Measurements from ENCODE around the gene LECT2.

DNA sequence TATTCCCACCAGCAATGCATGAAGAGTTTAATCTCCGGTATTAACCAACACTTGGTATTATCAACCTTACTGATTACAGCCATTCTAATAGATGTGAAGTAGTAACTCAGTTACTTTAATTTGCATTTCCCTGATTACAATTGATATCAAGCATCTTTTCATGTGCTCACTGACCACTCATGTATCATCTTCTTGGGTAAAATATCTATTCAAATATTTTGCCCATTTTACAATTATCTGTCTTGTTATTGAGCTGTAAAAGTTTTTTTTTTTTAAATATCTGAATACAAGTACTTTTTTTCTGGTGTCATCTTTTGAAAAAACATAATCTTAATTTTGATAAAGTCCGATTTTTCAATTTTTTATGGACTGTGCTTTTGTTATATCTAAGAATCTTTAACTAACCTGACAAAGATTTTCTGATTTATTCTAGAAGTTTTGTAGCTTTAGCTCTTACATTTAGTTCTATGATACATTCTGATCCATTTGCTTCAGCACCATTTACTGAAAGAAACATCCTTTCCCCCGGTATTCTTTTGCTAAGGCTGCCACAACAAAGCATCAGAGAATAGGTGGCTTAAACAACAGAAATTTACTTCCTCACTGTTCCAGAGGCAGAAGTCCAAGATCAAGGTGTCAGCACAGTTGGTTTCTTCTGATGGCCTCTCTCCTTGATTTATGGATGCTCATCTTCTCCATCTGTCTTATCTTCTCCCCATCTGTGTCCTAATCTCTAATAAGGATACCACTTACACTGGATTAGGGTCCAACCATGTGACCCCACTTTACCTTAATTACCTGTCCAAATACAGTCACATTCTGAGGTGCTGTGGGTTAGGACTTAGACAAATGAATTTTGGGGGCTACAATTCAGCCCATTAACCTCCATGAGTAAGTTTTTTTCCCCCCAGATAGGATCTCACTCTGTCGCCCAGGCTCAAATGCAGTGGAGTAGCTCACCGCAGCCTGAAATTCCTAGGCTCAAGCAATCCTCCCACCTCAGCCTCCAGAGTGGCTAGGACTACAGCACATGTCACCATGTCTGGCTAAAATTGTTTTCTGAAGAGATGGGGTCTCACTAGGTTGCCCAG is 22.7 kb downstream of the PPP2CA start:
- PRO-cap, result no peak

GRCh38 chr5:134371930-134372435 is 614 bp downstream of the UBE2B start:
- PRO-cap, result bidirectional peak, plus-strand start at chr5:134372223, minus-strand start at chr5:134372107

DNA sequence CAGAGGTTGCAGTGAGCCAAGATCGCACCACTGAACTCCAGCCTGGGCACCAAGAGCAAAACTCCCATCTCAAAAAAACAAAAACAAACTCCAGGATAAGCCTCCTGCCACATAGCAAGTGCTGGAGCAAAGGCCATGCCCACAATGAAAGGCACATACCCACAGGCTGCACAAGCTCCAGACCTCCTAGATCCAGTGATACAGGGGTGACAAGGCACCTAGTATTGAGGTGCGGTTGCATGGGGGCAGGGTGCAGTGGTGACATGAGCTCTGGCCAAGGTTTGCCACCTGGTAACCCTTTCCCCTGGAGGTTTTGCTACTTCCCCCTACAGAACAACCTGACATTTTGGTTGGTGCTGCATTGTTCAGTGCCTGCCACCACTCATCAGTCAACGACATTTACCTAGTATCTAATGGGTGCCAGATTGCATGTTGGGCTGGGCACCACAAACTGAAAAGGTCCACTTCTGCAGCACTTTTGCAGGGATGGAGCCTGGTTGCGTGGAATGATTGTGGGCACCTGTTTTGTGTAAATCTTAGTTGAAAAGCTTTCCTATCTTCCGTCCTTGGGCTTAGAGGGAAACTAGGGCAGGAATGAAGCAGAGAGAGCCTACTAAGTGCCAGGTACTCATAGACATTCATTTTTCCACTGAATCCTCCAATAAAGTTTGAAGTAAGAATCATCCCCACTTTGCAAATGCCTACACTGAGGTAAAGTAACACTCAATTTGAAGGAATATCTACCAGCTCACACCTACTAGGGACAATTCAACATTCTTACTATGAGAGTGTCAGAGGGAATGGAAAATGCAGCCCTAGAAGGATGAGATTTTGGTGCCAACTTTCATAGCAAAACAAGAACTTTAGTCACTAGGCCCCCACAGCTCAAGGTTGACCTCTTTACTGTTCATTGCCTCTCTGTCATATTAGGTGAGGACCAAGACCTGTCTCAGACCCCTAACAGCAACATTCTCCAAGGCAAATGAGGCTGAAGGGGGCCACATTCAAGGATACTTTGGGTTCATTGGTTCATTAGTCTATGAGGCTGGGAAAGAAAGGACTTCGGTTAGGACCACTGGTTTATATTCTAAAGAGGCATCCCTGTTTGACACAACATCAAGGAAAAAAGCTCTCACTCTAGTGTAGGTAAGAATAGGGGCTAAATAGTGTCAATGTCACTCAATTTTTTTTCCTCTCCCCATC is 14.1 kb downstream of the CDKN2AIPNL start:
- PRO-cap, result no peak

DNA sequence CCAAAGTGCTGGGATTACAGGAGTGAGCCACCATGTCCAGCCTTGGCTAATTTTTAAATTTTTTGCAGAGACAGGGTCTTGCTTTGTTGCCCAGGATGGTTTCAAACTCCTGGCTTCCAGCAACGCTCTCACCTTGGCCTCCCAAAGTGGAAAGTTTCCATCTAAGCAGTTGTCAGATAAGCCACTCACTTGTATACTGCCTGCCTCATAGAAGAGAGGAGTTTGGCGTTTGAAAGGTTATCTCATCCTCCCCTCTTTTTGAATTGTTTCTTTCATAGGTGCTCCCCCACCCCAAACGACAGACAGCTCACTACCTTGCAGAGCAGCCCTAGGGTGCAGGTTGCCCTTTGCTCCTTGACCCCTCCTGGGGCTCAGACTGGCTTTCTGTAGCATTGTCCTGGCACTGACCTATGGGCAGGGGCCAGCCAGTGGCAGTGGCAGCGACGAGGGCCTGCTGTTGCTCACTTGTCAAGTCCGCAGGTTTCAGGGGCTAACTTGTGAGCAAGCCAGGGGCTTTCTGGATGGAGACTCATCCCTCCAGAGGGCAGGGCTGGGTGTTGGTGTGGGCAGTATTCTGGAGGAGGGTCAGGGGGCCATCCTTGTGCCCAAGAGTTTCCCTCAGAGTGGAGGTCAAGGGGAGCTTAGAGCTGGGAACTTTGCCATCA is 53.2 kb upstream of the CDKN2AIPNL start:
- PRO-cap, result no peak

DNA sequence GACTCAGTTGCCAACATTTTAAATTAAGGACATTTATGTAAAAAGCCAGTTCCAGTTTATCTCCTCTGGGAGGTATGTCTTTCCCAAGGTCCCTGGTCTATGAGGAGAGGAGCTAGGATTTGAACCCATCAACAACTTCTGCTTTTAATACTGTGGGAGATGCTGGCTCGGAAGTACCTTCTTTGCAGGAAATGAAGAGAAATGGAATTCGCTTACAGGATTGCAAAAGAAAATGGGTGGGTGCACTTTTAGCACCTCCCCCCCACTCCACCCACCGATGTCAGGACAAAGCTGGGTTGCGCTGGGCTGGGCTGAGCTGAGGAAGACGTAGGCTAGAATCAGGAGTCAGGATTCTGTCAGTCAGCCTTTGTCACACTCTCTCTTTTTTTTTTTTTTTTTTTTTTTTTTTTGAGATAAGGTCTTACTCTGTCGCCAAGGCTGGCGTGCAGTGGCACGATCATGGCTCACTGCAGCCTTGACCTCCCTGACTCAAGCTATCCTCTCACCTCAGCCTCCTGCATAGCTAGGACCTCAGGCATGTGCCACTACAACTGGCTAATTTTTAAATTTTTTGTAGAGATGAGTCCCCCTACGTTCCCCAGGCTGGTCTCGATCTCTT is 8.0 kb downstream of the JADE2 start:
- PRO-cap, result no peak

GRCh38 chr5:134592375-134592968 is 40.2 kb downstream of the SAR1B start:
- PRO-cap, result no peak

GRCh38 chr5:134873897-134874105 is 370 bp upstream of the TXNDC15 start:
- PRO-cap, result no peak

- PRO-cap, result no peak
Measured at GRCh38 chr5:134913109-134913750, 8.3 kb downstream of the PCBD2 start.

- PRO-cap, result no peak
Measured at GRCh38 chr5:135025914-135027328, 7.6 kb downstream of the PITX1 start.

DNA sequence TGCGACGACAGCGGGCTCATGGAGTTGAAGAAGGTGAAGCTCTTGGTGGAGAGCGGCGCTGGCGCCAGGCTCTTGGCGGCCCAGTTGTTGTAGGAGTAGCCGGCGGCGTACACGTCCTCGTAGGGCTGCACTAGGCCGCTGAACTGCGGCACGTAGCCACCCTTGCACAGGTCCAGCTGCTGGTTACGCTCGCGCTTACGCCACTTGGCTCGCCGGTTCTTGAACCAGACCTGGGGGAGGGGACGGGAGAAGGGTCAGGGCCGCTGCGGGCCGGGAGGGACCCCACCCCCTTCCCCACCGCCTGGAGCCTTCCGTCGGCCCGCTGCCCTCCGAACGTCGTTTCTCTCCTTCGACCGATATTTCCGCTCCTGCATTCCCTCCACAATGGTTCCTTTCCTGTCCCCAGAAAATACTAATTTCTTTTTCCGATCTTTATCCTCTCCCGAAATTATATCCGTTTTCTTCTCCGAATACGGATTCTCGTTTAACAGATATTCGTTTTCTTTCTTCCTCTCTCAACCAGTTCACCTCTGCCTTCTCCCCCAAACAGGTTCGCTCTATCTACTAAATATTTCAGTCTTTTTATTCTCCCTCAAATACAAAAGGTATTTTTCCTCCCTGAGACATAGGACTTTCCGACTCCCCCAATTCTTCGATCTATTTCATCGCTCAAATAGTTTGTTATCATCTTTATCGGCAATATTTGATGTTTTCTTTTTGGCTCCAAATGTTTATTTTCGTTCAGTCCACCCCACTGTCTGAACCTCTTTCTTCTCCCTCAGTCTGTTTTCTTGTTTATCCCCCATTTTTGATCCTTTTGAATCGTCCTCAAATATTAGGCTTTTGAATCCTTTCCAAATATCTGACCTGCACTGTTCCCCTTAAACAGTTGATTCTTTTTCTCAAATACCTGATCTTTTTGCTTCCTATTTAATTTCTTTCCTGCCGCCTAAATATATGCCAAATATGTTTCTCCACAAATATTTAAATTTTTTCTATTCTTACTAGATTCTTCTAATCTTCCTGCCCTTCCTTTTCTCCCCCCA is 4.6 kb downstream of the PITX1 start:
- PRO-cap, result no peak

DNA sequence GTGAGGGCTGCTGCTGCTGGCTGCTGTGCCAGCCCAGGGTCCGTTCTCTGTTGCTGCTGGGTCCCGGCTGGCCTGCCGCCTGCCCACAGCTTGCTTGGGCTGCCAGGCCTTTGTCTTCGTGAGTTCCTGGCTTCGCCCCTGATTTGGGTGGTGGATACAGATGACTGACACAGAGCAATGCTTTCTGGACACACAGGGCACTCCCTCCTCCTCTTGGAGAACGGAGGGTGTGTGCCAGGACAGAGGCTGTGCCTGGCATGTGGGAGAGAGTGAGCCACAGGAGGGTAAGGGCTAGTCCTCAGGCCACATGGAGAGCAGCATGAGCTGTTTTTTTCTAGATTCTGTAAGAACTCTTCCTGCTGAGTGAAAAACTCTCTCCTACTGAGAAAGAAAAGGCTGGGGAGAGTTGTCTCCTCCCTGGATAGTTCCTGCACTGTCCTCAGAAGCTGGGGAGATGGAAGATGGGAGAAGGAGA is 166.0 kb downstream of the MACROH2A1 start:
- PRO-cap, result no peak

- PRO-cap, result no peak
Measured at GRCh38 chr5:135359997-135360999, 38.7 kb downstream of the MACROH2A1 start.

GRCh38 chr5:135366894-135367093 is 32.2 kb downstream of the MACROH2A1 start:
- PRO-cap, result no peak

GRCh38 chr5:135433529-135434053 is 13.6 kb downstream of the DCANP1 start:
- PRO-cap, result no peak

GRCh38 chr5:135954723-135955443 is at the start of gene LECT2:
Gene LECT2, minus strand, starts transcription at chr5:135954983.
- PRO-cap, result no peak

- PRO-cap, result no peak
Measured at GRCh38 chr5:135977226-135978120, 22.7 kb upstream of the LECT2 start.

DNA sequence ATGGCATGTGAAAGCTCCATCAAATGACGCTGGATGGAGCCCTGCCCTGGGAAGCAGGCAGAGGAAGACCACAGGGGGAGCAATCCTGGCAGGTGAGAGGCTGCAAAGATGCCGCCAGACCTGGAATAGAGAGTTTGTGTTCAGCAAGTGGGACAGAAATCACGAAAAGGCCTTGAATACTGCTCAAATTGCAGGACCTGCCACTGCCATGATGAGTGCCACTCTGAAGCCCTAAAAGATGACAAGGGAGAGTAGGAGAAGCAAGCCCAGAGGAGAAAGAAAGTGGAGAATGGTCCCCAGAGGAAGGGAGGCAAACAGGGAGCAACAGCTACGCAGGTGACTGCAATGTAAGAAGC is 30.7 kb upstream of the TGFBI start:
- PRO-cap, result no peak

DNA sequence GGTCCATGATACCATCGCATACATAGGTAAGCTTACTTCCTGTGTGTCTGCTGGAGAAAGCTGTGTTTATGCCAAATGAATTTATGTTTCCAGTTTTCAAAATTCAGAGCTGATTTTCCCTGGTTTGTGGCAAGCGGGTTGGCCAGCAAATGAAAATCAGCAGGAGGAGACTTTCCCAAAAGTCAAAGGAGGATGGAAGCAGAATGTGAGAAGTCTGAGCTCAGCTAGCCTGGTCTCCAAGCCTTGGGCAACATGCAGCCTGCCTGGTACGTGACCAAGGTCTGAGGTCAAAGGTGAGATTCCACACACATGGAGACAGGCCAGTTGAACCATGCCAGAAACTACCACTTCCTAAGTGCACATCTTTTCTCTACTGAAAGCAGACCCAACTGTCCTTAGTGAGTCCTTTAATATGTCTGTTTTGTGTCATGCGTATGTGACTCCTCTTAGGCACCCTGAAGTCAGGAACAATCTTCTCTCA is 10.0 kb upstream of the TGFBI start:
- PRO-cap, result no peak

- PRO-cap, result no peak
Measured at GRCh38 chr5:136031017-136031569, 2.3 kb downstream of the TGFBI start.

DNA sequence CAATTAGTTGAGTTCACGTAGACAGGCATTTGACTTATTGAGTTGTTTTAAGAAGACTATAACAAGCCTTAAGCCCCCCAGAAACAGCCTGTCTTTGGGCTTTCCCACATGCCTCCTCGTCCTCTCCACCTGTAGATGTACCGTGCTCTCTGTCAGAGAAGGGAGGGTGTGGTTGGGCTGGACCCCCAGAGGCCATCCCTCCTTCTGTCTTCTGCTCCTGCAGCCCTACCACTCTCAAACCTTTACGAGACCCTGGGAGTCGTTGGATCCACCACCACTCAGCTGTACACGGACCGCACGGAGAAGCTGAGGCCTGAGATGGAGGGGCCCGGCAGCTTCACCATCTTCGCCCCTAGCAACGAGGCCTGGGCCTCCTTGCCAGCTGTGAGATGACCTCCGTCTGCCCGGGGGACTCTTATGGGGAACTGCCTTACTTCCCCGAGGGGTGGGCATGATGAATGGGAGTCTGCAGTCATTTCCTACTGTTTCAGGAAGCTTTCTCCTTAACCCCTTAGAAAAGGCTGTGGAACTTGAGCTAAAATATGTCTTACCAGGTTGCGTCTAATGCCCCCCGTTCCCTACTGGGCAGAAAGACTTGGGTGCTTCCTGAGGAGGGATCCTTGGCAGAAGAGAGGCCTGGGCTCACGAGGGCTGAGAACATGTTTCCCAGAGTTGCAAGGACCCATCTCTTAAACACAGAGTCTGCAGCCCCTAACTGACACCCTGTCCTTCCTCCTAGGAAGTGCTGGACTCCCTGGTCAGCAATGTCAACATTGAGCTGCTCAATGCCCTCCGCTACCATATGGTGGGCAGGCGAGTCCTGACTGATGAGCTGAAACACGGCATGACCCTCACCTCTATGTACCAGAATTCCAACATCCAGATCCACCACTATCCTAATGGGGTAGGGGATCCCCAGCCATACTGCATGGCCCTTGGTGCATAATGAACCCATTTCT is 17.6 kb downstream of the TGFBI start:
- PRO-cap, result no peak